HTERT-HM (cell line): ENCODE measurements around the gene MACO1.

- RRBS = no CpG with 5 or more reads among the region's 8 CpGs
Observed at GRCh38 chr1:24655282-24656098, 12.4 kb downstream of the SRRM1 start.

GRCh38 chr1:24671537-24671864, 28.4 kb downstream of the SRRM1 start:
- RRBS = no CpG with 5 or more reads among the region's 5 CpGs

DNA sequence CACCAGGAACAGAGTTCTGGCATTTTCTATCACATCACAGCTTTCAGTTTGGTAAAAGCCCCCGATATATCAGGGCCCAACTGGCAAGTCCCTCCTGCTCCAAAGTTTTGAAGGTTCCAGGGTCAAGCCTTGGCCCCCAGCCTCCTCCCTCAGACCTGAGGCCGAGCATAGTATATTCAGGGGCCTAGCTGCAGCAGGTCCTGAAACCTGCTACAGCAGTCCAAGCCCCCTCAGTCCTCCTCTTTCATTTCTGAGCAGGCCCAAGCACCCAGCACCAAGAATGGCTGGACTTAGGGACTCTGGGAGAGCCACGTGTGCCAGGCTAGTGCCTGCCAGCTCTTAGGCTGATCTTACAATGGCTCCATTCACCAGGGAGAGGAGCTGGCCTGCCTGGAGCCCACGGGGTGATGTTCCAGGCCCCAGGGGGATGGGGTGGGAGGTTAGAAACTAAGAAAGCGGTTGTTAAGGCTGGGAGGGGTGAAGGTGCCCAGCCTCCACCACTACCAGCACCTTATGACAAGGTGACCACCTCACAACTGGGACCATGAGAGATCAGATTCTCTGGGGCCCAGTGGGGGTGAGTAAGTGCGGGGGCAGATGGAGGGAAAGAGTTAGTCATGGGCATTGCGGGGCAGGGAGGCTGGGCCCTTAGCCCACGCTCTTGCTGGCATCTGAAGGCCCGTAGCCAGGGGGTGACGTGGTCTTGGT, 30.4 kb upstream of the CLIC4 start:
- RRBS = no CpG with 5 or more reads among the region's 10 CpGs

GRCh38 chr1:24743791-24744229, 1.4 kb upstream of the CLIC4 start:
- RRBS = no CpG with 5 or more reads among the region's 6 CpGs

DNA sequence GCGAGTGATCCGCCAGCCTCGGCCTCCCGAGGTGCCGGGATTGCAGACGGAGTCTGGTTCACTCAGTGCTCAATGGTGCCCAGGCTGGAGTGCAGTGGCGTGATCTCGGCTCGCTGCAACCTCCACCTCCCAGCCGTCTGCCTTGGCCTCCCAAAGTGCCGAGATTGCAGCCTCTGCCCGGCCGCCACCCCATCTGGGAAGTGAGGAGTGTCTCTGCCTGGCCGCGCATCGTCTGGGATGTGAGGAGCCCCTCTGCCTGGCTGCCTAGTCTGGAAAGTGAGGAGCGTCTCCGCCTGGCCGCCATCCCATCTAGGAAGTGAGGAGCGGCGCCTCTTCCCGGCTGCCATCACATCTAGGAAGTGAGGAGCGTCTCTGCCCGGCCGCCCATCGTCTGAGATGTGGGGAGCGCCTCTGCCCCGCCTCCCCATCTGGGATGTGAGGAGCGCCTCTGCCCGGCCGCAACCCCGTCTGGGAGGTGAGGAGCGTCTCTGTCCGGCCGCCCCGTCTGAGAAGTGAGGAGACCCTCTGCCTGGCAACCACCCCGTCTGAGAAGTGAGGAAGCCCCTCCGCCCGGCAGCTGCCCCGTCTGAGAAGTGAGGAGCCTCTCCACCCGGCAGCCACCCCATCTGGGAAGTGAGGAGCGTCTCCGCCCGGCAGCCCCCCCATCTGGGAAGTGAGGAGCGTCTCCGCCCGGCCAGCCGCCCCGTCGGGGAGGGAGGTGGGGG, 53.8 kb downstream of the CLIC4 start:
- RRBS = no CpG with 5 or more reads among the region's 50 CpGs

DNA sequence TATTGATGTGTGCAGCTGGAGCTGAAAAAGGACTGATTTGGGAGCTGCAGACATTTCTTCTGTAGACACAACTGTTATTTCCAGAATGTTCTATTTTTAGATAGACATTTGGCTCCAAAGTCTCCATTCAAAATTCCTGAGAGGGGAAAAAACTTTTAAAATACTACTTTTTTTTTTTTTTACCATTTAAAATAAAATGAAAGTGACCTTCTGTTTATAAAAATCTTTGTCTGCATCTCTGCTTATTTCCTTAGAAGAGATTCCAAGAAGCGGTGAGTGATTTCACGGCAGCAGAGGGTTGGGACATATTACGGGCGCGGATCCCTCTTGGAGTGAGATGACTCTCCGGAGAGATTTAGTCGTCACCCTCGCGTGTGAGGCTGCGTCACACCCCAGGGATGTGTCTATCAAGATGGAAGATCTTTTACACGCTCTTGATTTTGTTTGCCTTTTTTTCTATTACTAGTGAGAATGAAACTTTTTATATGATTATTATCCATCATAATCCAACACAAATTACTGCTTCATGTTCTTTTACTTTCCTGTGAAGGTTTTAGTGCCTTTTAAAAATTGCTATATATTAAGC, 9.9 kb downstream of the RUNX3 start:
- RRBS = no CpG with 5 or more reads among the region's 11 CpGs

DNA sequence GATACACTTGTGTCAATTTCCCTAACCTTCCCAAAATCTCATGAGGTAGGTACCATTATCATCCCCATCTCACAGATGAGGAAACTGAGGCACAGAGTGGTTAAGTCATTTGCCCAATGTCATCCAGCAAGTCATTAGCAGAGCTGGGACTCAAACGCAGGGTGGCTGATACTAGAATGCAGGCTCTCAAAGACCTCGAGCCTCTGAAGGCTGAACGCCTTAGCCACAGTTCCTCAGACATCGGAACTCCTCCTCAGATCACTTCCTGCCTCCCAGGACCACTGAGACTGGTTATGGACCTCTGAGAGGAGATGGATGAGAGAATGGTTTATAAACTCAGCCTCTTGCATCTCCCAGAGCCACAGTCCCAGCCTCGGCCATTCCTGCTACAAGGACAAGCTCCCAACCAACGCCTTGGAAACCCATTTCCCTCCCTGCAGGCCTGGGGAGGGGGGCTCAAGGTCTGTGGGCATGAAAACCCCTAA, 4.6 kb downstream of the RUNX3 start:
- RRBS = no CpG with 5 or more reads among the region's 6 CpGs

DNA sequence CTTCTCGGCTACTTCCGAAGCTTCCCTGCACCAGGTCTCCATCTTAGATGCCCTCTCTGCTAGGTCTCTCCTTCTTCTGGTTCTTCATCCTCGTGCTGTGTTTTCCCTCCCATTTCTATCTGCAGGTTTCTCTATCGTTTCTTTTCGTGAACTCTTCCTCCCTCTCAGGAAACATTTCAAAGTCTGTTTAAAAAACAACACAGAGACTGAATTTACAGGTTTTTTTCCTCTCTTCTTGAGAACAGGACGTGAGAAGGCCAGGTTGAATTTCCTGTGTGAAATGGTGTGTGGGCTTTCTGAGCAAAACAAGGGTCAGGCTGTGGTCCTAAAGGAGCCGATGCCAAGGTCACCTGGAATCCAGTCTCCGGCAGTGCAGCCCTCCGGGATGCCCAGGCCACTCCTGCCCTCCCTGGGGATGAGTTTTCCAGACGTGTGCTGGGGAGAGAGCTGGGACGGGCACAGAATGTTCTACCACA, 62.6 kb upstream of the RUNX3 start:
- RRBS = no CpG with 5 or more reads among the region's 11 CpGs

GRCh38 chr1:25020401-25020949, 90.4 kb upstream of the RUNX3 start:
- RRBS = no CpG with 5 or more reads among the region's 15 CpGs

- RRBS = no CpG with 5 or more reads among the region's 1 CpG
Observed at GRCh38 chr1:25109607-25110055, 122.7 kb downstream of the SYF2 start.

GRCh38 chr1:25198650-25199142, 33.6 kb downstream of the SYF2 start:
- RRBS = 36% methylated on average over 2 of the region's 16 CpGs

DNA sequence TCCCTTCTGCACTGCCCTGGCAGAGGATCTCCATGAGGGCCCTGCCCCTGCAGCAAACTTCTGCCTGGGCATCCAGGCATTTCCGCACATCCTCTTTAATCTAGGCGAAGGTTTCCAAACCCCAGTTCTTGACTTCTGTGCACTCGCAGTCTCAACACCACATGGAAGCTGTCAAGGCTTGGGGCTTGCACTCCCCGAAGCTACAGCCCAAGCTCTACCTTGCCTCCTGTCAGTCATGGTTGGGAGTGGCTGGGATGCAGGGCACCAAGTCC, 3.6 kb upstream of the TMEM50A start:
- RRBS = no CpG with 5 or more reads among the region's 4 CpGs

DNA sequence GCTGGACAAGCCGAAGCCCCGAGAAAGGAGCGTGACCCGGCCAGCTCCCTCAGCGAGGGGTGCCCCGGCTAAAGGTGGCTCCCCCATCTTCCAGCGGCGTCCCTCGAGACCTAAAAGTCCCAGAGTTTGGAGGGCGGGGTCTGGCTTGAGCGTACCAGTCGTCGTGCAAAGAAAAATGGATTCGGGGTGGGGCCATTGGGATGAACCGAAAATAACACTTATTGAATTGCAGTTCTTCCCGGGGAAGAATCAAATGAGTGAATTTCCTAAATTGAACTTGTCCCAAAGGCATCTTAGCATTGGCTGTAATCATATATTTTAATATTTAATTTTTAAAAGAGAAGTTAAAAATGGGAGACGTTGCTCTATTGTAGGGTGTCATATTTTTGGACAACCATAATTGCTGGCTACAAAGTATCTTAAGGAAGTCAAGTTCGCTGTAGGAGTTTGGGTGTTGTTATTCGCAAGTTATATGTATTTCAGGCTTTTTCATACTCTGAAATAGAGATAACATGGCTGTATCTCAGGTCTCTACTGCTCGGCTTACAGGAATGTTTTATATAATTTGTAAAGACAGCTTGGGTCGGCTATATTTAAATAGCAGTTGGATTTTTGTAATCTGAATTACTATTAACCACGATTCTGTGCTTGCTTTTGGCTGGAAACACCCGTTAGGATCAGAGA, 752 bp downstream of the TMEM50A start:
- RRBS = 1% methylated on average over 4 of the region's 23 CpGs

GRCh38 chr1:25430793-25431651, at the start of gene MACO1:
TSS of gene MACO1 (plus strand) at chr1:25430897.
- RRBS = 1% methylated on average over 60 of the region's 104 CpGs

GRCh38 chr1:25431888-25432418, 1.3 kb downstream of the MACO1 start:
- RRBS = no CpG with 5 or more reads among the region's 5 CpGs

DNA sequence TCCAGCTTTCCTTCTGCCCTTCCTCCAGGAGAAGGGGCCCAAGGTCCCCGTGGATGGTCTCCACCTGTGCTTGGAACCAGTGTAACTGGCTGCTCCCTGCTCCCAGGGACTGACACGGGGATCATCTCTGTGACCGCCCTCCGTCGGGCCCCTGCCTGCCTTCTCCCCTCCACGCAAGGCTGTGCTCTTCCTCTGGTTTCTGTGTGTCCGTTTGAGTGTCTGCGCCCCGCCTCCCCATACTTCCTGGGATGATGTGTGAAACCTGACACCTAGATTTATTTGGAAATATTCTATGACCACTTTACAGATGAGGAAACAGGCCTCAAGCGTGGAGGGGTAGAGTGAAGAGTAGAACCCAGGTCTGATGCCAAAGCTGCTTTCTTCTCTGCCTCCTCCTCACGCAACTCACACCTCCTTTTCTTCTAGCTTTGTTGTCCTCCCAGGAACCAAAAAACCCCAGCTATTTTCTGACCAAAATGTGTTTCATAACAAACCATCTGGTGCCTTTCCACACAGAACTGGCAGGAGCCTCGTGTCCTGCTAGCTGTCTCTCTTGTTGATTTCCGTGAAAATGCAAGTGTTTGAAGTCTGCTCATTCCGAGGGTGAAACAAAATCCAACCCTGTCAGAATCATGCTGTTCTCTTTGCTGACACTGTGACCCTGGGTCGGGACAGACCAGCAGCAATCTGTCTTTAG, 24.4 kb downstream of the LDLRAP1 start:
- RRBS = no CpG with 5 or more reads among the region's 15 CpGs

DNA sequence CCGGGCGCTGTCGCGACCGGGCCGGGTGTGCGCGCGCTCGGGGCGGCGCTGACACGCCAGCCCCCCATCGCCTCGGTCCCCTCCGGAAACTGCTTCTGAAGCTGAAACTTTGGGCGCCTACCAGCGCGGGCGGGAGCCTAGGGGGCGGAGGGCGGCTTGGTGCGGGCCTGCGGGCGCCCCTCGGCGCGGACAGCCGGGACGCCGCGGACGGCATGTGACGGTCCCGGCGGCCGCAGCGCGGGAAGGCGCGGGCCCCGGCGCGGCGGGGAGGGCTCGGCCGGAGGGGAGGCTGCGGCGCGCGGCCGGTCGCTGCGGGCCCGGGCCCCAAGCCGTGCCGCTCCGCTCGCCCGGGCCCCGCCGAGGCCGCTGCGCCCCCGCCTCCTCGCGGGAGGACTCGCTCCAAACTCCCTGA, 641 bp downstream of the MAN1C1 start:
- RRBS = 2% methylated on average over 13 of the region's 68 CpGs

DNA sequence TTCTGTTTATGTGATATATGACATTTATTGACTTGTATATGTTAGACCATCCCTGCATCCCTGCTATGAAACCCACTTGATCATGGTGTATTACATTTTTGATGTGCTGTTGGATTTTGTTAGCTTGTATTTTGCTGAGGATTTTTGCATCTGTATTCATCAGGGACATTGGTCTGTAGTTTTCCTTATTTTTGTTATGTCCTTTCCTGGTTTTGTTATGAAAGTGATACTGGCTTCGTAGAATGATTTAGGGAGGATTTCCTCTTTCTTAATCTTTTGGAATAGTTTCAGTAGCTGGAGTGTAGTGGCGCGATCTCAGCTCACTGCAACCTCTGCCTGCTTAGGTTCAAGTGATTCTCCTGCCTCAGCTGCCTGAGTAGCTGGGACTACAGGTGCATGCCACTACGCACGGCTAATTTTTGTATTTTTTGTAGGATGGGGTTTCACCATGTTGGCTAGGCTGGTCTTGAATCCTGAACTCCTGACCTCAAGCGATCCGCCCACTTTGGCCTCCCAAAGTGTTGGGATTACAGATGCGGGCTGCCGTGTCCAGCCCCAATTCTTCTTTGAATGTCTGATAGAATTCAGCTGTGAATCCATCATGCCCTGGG, 15.0 kb downstream of the MAN1C1 start:
- RRBS = no CpG with 5 or more reads among the region's 9 CpGs

- RRBS = 52% methylated on average over 12 of the region's 37 CpGs
Observed at GRCh38 chr1:25771239-25772428, 28.4 kb upstream of the SELENON start.

DNA sequence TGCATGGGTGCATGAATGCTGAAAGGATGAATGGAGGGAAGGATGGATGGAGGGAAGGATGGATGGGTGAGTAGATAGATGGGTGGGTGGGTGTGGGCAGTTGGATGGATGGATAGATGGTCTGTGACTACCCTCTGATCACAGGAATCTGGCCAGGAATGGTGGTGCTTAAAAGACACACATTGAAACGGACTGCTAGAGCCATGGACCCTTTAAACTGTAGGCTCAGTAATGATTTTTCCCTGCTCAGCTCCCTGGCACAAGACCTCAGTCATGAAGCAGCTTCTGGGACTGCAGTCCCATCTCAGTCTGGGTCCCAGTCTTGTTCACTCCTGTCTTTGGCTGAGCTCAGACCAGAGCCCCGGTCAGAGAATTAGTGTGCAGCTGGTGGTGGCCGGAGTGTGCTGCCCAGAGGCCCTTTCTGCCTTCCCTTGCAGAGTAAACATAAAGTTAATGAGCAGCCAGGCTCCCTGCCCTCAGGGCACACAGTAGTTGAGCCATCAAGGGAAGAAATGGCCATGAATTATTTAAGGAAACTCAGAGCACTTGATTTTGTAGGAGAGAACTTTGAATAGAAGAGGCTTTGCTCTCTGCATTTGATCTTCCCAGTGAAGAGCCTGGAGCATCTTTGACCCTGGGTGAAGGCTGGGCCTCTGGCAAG, 26.7 kb upstream of the SELENON start:
- RRBS = no CpG with 5 or more reads among the region's 3 CpGs